ENCODE data around the gene CPPED1.

DNA sequence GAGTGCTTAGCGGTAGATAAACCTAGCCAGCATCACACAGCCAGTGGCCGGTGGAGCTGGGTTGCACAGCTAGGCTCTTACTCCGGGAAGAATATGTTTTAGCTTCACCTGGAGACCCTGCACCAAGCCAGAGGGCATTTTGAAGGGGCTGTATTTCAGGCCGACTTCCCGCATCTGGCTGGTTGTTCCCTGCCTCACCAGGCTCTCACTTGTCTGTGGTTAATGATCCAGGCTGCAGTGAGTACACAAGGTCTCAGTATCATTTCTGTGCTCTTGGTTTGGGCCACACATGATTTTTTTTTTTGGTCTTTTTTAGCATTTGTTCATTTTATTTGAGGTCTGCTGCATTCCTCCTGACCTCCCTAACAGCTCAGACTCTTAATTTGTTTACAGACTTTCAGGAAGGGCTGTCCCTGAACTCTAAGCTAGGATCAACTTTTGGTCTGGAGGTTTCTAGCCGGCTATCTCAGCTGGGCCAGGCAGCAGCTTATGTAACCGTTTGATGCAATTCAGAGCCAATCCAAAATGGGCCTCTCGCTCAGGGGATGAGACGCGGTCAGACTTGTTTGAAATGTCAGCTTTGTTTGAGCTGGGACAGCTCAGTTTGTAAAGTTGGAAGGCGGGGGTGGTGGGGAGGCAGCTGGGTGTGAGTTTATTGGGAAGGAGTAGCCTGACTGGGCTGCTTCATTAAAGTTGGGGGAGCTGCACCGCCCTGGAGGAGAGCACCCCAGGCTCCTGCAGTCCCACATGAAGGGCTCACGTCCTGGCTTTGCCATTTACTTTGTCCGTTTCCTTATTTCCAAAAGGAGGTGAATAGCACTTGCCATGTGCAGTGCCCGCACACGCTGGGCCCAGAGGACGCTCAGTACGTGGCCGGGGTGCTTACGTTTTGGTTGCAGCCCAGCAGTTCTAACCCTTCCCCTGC lies 121.0 kb downstream of the SNX29 start:
- PRO-cap, result no peak
- RAMPAGE, long total RNA, result no peak

GRCh38 chr16:12100107-12100463 lies 123.6 kb downstream of the SNX29 start:
- PRO-cap, result no peak
- RAMPAGE, long total RNA, result no peak

GRCh38 chr16:12146818-12147495 lies 170.4 kb downstream of the SNX29 start:
- PRO-cap, result no peak
- RAMPAGE, long total RNA, result no peak

- PRO-cap, result no peak
- RAMPAGE, long total RNA, result no peak
Observed at GRCh38 chr16:12289028-12289779, 312.7 kb downstream of the SNX29 start.

GRCh38 chr16:12531073-12531631 lies 272.5 kb downstream of the CPPED1 start:
- PRO-cap, result no peak
- RAMPAGE, long total RNA, result no peak

DNA sequence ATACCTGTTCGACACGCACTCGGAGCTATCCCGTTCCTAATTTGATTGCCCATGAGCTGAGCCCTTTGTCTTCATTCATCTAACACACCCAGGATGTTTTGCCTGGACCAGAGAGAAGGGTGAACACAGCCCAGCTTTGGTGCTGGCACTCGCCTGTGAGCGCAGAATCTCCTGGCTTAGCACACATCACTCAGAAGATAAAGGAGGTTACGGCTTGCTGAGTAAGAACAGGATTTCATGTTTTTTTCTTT lies 267.8 kb downstream of the CPPED1 start:
- PRO-cap, result no peak
- RAMPAGE, long total RNA, result no peak

DNA sequence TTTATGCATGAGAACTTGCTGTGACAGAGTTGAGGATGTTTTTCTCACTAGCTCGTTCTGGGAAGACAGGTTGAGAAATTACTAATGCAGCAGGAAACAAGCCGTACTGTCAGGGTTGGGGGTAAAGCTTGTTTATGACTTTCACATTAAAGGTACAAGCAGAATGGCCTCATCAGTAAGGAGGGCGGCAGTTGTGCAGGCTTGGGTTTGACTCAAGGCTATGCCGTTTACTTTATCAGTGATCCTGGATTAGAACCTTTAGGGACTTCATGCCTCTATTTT lies 267.5 kb downstream of the CPPED1 start:
- PRO-cap, result no peak
- RAMPAGE, long total RNA, result no peak

- PRO-cap, result no peak
- RAMPAGE, long total RNA, result no peak
Observed at GRCh38 chr16:12613373-12613669, 190.4 kb downstream of the CPPED1 start.

GRCh38 chr16:12646696-12647145 lies 157.0 kb downstream of the CPPED1 start:
- PRO-cap, result no peak
- RAMPAGE, long total RNA, result no peak

DNA sequence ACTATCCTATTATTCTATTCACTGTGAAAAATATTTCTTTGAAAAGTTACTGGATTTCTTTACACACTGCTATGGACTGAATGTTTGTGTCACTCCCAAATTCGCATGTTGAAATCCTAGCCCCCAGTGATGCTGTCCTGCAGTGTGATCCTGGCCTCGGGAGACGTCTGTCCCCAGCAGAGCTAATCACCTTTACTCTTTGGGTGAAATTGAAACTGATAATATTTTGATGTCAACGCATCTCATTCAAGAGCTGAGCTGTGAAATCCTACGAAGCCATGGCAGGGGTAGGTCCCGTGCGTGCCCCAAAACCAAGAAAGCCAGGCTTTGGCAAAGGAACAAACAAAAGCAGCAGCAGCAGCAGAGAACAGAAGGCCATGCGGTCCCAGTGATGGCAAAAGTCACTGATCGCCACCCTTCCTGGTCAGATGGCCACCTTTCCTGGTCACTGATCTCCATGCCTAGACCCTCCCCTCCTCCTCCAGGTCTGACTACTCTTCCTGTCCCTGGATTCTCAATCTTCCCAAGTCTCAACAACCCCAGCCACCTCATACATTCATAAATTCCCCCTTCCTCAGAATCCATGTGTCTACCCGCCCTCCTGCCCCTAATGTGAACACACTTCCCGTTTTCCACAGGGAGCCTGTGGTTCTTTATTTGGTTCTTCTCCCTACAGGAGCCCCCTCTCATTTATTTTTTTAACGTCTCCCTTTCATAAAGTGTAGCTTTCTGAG lies 50.4 kb downstream of the CPPED1 start:
- PRO-cap, result no peak
- RAMPAGE, long total RNA, result no peak

DNA sequence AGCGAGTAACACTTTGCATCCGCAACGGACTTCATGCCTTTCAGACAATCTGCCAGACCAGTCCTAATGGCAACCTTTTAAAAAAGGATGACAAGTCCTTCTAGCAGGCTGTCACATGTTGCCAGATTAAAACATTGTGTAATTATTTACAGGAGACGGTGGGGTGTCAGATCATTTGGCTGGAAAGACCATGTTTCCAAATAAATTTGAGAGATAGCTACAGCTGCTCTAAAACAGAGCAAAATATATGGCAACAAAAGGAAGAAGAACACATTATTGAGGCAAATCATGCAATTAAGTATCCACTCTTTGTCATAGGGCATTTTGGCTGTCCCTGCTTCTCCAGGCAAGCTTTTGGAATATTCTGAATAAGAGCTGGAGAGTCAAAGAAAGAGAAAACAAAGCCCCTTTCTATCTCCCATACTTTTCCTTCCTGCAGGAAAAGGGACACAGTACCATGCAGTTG lies 46.0 kb downstream of the CPPED1 start:
- PRO-cap, result no peak
- RAMPAGE, long total RNA, result no peak

DNA sequence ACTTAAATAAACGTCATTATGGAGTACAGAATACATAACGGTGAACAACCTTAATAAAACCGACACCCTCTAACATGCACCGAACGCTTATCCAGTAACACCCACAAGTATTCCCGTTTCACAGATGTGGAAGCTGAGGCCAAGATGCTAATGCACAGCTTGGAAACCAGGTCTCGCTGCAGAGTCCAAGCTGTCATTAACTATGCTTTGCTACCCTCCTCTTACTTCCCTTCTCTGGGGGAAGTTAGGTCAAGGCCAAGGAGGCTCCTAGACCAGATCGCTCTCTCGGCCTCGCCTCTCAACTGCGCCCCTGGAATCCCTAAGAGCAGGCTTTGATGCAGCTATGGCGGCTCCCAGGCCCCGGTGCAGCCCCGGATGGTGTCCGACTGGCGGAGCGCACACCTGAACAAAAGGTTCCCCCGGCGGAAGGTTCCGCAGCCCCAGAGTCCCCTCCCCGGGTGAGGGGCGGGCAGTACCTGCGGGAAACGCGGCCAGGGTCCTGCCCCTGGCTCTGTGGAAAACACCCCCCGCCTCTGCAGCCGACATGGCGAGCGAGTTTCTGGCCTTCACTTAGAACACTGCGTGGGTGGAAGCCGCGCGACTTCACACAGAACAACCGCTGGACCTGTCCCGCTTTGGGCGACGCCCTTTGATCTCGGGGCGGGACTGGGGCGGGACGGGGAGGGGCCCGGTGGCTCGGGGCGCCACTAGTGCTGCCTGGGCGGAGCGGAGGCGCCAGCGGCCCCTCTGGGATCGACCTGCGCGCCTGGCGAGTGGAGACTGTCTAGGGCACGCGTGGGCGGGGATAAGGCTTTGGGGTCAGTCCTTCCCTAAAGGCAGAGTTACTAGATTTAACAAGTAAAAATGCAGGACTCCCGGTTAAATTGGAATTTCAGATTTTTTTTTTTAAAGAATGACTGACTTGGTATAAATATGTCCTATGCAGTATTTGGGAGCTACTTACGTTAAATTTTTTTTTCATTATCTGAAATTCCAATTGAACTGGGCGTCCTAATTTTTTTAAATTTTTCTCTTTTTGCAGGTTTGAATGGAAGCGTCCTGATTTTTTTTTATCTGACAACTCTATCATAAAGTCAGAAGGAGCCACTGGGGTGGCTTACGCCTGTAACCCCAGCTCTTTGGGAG lies at the start of gene CPPED1:
Gene CPPED1, minus strand, starts transcription at position 657 of the 1,146 bp plus-strand sequence.
- PRO-cap, result unidirectional peak, minus-strand start at position 367 of the sequence; unidirectional peak, minus-strand start at position 580 of the sequence; unidirectional peak, minus-strand start at position 651 of the sequence
- RAMPAGE, long total RNA, result no peak

- PRO-cap, result no peak
- RAMPAGE, long total RNA, result no peak
Observed at GRCh38 chr16:14073262-14073743, 2.2 kb downstream of the MRTFB start.

GRCh38 chr16:14151416-14152119 lies 80.4 kb downstream of the MRTFB start:
- PRO-cap, result no peak
- RAMPAGE, long total RNA, result no peak

- PRO-cap, result unidirectional peak, minus-strand start at chr16:14203453
- RAMPAGE, long total RNA, result no peak
Observed at GRCh38 chr16:14203280-14203799, 132.2 kb downstream of the MRTFB start.

DNA sequence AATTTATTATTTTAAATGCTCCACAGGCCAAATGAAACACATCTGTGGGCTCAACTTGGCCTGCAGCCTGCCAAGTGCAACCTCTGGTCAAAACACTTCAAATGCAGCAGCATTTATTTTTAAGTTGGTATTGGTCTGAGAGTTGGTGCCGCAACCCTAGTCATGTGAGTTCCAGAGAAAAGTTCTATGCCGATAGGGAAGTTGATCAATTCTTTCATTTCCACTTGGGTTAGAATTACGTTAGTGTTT lies 220.9 kb downstream of the MRTFB start:
- PRO-cap, result no peak
- RAMPAGE, long total RNA, result no peak

- PRO-cap, result unidirectional peak, plus-strand start at chr16:14301069
- RAMPAGE, long total RNA, result no peak
Observed at GRCh38 chr16:14300645-14301181, 229.6 kb downstream of the MRTFB start.

GRCh38 chr16:14364519-14365183 lies 265.4 kb downstream of the PARN start:
- PRO-cap, result no peak
- RAMPAGE, long total RNA, result no peak

GRCh38 chr16:14427462-14428137 lies 202.5 kb downstream of the PARN start:
- PRO-cap, result unidirectional peak, minus-strand start at chr16:14427681
- RAMPAGE, long total RNA, result no peak

- PRO-cap, result no peak
- RAMPAGE, long total RNA, result no peak
Observed at GRCh38 chr16:14607991-14608503, 22.0 kb downstream of the PARN start.